ENCODE results near the gene EIF2S1.

GRCh38 chr14:65303369-65303944, 109.1 kb upstream of the FUT8 start:
- RRBS = no CpG with 5 or more reads among the region's 8 CpGs

- RRBS = no CpG with 5 or more reads among the region's 2 CpGs
These were observed 340.9 kb downstream of the FUT8 start for GRCh38 chr14:65753413-65753747.

DNA sequence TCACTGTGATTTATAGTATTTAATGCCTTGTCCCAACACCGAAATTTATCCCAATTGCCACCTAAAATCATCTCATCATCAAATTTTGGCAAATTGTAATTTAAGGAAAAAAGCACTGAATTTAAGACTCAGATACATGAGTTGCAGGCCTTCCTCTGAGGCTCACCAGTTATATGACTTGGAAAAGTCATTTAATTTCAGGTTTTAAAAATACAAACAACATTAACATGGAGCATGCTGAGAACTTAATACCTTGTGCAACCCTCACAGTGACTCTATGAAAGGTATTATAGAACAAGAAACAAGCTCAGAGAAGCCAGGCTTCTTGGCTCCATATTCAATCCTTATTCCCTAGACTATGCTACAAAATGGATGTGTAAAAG, 9.0 kb downstream of the CCDC196 start:
- RRBS = no CpG with 5 or more reads among the region's 1 CpG

DNA sequence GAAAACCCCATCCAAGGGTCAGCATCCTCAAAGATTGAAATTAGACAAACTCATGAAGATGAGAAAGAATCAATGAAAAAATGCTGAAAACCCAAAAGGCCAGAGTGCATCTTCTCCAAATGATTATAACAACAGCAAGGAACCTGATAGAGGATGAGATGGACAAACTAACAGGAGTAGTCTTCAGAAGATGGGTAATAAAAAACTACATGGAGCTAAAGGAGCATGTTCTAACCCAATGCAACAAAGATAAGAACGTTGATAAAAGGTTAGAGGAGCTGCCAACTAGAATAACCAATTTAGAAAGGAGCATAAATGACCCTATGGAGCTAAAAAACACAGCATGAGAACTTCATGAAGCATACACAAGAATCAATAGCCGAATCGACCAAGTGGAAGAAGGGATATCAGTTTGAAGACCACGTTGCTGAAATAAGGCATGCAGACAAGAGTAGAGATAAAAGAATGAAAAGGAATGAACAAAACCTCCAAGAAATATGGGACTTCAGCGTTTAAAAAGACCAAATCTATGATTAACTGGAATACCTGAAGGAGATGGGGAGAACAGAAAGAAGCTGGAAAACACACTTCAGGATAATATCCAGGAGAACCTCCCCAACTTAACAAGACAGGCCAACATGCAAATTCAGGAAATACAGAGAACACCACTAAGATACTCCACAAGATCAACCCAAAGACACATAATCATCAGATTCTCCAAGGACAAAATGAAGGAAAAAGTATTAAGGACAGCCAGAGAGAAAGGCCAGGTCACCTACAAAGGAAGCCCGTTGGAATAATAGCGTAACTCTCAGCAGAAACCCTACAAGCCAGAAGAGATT, 194.9 kb downstream of the GPHN start:
- RRBS = no CpG with 5 or more reads among the region's 7 CpGs

- RRBS = no CpG with 5 or more reads among the region's 4 CpGs
These were observed 244.5 kb upstream of the GARIN2 start for GRCh38 chr14:66944734-66945220.

GRCh38 chr14:67268300-67269045, 27.2 kb downstream of the PALS1 start:
- RRBS = no CpG with 5 or more reads among the region's 14 CpGs

DNA sequence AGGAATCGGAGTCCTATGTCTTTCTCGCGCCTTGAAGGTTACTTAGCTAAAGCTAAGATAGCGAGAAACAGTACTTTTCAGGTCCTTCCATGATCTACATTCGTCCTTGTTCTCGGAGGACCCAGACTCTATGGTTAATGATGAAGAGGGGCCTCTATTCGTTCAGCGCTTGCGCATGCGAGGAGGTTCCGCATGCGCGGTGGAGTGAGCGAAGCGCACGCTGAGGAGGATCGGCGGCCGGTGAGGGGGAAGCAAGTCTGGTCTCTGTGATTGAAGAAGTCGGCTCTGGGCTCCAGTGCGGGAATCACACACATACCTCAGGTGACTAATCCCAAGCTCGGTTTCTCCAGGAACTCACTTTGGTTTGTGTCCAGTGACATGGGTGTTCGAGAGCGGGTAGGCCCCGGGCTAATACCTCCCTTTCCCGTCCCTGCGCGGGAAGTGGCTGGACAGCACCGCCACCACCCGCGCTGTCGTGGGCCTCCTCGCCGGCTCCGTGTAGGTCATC, at the start of gene EIF2S1:
Gene EIF2S1 (plus strand): TSS at position 193 of the 508 bp plus-strand sequence.
- RRBS = 1% methylated on average over 10 of the region's 35 CpGs

GRCh38 chr14:67587011-67587372, 13.1 kb downstream of the PIGH start:
- RRBS = no CpG with 5 or more reads among the region's 6 CpGs

- RRBS = no CpG with 5 or more reads among the region's 3 CpGs
These were observed 23.3 kb downstream of the VTI1B start for GRCh38 chr14:67650933-67651667.

GRCh38 chr14:67653480-67654218, 20.8 kb downstream of the VTI1B start:
- RRBS = no CpG with 5 or more reads among the region's 5 CpGs

DNA sequence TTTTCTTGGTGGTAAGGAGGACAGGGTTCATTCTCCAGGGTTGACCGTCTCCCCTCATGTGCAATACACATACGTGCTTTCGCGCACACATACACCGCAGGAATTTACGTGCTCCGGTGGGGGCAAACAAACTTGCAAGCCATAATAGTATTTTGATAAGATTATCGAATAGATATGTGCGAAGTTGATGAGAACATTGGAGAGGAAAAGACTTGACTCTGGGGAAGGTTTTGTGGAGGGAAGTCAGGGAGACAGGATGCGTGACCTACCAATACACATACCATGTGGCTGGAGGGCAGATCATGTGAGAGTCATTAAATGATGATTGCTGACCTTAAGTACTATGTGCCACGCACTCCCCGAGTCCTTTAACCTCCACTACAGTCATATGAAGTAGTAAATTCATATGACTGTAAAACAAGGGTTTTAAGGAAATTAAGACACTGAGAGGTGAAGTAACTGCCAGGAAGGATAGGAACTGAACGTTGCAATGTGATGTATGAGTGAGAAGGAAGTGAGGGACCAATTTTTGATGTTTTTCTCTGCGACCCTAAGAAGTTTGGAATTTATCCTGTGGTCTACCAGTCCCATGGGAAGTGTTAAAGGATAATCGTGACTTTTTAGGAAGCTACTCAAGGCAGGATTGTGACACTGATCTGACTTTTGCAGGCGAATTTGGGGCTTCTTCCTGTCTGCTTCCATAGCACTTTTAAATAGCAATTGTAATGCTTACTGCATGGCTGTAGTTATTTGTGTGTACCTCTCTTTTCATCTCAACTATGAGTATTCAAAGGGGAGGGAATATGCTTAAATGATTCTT, 1.1 kb downstream of the RAD51B start:
- RRBS = no CpG with 5 or more reads among the region's 16 CpGs

DNA sequence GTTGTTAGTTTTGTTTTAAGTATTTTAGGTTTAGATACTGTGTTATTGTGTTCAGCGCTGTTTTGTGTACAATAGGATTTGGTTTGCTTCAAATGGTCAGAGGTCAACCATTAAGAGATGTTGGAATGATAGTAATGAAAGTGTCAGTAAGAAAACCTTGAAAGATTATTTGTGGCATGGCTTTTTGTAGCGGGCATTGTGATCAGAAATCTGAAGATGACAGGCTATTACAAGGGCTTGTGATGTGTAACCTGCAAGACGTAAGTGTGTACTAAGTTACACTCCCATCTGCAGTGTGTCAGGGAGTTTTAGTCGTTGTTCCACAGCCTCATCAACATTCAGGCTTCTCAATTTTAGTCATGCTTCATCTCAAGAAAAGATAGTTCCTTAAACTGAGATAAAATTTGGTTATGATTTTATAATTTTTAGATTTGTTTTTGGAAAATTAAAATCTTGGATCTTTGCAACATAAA, 68.1 kb downstream of the RAD51B start:
- RRBS = no CpG with 5 or more reads among the region's 4 CpGs

DNA sequence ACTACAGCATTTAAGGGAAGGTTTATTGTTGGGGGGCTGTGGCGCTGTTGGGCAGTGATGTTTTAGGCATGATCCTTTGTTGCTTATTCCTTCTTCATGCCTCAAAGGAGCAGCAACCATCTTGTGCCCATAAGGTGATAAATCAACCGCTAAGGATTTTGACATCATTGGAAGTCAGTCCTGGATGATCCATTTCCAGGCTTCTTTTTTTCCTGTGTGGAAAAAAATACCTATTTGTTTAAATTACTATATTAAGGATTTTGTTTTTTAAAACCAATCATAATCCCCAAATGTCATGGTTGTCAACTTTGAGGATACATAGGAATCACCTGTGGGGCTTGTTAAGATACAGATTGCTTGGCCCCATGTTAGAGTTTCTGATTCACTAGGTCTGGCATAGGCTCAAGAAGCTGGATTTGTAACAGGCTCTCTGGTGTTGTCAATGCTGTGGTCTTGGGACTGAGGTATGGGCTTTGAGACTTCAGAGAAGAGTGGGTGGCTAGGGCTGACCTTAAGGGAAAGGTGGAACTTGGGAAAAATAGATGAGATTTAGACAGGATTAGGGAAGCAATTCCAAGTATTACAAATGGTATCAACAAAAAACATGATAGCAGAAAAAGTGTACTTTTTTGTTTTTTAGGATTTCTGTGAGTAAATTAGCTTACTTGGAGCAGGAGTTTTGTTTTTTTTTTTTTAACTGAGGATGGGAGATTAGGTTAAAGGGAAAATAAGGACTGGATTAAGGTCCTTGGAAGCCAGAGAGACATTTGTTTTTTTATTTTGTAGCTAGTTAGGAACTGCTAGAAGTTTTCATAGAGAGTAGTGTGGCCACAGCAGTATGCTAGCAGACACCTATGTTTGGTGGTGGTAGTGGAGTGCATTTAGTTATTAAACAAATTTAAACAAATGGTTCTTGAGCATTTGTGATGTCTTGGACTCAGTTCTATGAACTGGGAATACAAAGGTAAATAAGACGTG, 88.5 kb downstream of the RAD51B start:
- RRBS = no CpG with 5 or more reads among the region's 3 CpGs

DNA sequence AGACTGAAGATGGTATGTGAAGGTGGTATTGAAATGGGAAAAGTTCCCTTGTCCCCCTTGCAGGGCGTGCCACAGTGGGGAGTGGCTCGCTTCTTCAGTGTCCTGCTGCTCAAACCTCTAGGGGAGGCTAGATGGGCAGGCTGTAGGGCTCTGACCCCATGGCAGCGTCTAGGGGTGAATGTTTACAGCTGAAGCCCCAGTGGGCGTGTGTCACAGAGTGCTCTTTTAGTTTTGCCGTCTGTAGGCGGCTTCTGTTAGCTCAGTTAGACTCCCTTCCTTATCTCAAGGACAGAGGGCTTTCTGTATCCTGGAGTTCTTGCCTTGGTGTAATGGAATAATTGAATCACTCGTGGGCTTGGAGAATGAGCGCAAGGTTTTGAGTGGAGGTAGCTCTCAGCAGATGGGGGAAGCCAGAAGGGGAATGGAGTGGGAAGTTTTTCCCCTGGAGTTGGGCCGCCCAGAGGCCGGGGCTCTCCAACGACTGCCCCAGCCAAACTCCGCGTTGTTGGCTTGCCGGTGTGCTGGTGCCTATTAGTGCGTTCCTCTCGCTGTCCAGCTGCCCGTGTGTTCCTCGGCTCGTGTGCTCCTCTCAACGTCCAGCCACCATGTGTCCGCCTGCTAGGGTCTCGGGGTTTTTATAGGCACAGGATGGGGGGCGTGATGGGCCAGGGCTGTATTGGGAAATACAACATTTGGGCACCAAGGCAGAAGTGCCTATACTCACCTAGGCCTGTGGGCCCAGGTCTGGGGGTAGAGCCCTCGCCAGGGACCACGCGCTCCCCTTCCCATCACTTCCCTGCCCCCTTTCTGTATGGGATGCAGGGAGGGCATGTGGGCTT, 266.4 kb downstream of the RAD51B start:
- RRBS = over 99% methylated on average over 5 of the region's 26 CpGs

DNA sequence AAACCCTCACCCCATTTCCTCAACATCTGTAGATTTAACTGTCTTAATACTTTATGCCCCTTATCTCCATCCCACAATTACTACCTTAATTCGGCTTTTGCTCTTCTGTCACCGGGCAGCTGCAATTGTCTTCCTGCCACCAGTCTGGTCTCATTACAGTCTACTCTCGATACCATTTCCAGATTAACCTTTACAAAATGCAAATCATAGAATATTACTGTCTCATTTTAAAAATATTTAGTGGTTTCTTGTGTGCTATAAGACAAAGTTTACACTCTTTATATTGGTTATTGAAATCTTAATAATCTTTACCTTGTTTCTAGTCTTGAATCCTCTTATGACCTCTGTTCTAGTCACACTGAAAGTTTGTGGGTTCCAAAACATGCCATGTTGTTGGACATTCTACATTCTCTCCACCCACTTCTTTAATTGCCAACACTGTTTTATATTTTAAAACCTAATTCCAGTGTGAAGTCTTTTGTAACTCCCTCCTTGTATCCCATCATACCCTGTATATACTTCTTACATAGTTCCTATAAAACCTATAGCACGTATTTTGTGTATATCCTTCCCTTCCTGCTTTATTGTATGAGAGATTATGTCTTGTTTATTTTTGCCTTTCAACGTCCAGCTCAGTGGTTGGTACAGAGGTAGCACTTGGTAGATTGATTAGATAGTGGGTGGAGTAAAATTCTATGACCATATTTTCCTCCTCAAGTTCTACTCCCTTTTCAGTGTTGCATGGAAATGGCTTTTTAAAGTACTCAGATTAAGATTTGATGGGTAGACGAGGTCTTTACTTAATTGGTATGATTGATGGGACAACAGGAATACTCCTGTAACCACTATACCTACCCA, 347.5 kb downstream of the RAD51B start:
- RRBS = no CpG with 5 or more reads among the region's 6 CpGs

- RRBS = no CpG with 5 or more reads among the region's 5 CpGs
These were observed 422.6 kb downstream of the RAD51B start for GRCh38 chr14:68242178-68242593.

DNA sequence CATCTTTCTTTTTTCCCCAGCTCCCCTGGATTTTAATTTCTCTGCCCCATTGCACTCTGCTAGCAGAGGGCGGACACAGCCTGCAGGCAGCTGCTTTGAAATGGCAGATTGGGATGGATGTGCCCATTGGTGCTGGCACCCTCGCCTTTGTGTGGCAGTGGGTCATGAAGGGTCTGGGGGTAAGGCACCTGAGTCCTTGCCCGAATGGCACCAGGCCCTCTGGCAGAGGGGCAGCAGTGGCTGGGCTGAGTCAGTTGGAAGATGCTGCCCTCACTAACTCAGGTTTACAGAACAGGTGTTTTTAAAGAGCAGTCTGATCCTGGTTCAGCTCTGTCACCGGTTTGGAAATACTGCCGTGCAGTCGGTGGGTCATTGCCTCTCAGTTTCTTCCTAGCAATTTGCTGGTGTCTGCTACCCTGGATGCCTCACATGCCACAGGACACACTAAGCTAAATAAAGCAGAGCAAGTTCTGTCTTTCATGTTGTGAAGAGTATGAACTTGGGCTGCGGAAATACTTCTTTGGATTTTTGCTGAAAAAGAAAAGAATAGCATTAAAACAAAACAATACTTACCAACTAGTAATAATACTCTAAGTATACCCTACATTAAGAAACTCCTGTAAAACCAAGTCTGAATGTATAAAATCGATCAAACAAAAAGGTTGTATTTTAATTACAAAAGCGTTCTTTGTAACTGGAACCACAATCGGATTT, 429.4 kb downstream of the RAD51B start:
- RRBS = no CpG with 5 or more reads among the region's 10 CpGs

GRCh38 chr14:68306266-68306840, 486.5 kb downstream of the ZFP36L1 start:
- RRBS = no CpG with 5 or more reads among the region's 3 CpGs

DNA sequence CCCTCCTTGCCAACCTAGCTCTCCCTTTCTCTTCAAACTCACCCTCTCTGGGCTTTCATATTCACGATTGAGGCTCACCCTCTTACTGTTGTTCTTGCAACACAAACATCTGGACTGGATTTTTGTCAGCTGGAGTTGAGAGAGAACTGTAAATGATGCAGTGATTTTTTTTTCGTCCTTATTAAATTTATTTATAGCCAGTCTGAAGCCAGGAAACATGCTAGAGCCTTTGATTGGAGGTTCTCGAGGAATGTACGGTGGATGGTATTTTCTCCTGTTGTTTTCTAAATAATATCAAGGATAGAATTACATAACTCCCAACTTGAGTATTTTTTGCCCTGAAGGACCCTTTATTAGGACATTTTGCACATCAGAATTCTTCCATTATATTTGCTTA, 485.0 kb downstream of the ZFP36L1 start:
- RRBS = no CpG with 5 or more reads among the region's 4 CpGs